ENCODE results near the genes STIM2 and ARAP2.

GRCh38 chr4:24471956-24472307, 112.4 kb downstream of the DHX15 start:
CAGE:
- cytosol, long polyA minus RNA = no peak
- cytosol, long polyA plus RNA = no peak
- long polyA plus RNA = no peak
- nucleus, long polyA minus RNA = no peak
- nucleus, long polyA plus RNA = no peak

DNA sequence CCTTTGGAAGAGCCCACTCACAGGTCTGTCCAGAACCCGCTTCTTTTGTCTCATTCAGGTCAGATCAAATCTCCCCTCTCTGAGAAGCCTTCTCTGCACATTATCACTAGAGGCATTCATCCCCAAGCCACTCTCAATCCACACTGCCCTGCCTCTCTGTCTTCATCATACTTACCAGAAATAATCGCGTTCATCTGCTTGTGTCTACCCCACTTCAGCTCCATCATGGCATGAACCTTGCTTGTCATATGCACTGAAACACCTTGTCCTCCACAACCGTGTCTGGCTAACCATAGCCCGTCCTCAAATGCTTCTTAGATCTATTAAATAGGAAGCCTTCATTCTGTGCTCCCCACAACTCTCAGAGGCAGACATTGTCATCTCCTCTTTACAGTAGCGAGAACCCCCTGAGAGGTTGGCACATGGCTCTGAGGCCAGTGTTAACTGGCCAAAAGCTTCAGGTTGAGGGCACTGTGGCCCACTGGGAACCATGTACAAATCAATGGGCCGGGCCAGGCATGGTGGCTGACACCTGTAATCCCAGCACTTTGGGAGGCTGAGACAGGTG, 48.7 kb downstream of the SOD3 start:
CAGE:
- cytosol, long polyA minus RNA = no peak
- cytosol, long polyA plus RNA = no peak
- long polyA plus RNA = no peak
- nucleus, long polyA minus RNA = no peak
- nucleus, long polyA plus RNA = no peak

DNA sequence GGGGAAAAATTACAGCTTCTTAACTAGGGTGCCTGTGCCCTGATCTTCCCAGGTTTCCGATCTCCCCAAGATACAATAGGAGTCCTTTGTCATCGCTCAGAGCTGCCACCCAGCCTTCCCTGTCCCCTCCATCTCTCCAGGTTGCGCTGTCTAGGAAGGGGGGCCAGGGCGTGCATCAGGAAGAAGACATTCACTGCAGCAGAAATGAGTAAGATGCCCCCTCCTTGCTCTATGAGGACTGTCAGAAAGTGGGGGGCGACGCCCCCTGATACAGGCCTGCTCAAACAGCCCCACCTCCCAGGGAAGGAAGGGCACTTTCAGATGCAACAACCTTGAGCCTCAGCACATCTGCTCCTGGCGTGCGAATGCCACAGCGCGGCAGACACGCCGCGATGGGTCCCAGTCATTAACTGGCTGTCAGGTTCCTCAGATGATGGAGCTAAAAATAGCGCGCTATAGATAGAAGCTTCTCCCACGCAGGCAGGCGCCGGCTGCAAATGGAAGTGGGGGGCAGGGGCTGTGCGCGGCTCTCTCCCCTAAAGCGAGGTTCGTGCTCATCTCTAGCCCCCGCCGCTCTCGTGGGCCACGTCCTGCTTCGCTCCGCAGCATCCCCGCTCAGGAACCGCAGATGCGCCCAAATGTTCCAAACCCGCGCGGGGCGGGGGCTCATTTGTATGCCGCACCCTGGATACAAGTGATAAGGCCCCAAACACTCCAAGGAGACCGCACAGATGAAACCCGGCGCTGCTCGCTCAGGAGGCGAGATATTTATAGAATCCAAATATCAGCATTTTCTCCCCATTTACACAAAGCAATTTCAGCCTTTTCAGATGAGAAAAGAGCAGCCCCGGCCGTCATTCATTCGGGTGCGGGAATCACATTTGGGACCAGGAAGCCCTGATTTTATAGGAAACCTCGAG, 57.6 kb upstream of the LGI2 start:
CAGE:
- cytosol, long polyA minus RNA = no peak
- cytosol, long polyA plus RNA = no peak
- long polyA plus RNA = no peak
- nucleus, long polyA minus RNA = no peak
- nucleus, long polyA plus RNA = no peak

DNA sequence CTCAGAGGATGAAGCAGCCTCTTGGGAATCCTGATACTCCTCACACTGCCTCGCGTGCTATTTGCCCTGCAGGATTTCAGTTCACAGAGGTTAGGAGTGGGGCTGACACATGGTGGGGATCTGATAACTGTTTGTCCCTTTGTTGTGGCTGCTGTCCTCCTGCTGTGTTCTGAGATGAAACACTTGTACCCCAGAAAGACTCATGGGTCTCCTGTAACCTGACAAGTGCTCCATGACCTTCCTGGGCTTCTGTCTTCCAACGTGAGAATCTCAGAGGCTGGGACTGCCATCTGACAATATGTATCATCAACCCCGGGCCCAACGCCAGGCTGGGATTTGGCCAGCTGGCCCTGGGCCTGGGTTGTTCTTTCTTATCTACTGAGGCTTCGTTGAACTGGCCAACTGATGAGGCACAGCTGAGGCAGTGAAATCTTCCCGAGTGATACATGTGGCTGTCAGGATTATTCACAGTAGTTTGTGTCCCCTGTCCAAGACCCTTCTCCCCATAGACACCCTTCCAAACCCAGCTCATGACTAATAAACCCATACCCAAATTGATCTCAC, 60.8 kb downstream of the SEPSECS start:
CAGE:
- cytosol, long polyA minus RNA = no peak
- cytosol, long polyA plus RNA = no peak
- long polyA plus RNA = no peak
- nucleus, long polyA minus RNA = no peak
- nucleus, long polyA plus RNA = no peak

GRCh38 chr4:25788167-25788550, 74.6 kb downstream of the SEL1L3 start:
CAGE:
- cytosol, long polyA minus RNA = no peak
- cytosol, long polyA plus RNA = no peak
- long polyA plus RNA = no peak
- nucleus, long polyA minus RNA = no peak
- nucleus, long polyA plus RNA = no peak

DNA sequence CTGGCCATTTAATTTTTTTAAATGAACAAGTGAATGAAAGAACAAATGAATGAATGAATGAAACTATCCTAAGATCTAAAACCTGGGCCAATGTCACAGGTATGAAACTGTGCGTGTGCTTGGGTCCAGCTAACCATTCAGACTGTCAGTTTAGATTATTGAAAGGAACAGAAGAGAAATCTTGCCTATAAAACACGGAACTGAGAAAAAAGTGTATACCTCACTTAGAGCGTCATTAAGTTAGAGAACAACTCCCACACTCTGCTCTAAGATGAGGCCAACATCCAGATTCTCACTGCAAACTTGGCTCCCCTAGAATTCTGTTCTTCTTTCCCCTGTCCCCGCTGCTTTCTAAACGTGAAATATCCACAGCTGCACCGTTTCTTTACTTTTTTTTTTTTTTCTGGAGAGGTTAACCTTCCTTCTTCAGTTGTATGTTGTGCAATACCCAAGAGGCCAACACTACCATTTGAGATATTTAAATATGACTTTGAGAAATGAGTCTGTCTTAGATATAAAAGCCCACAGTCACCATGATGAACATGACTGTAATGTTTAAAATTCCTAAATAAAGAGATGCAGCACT, 17.4 kb upstream of the SEL1L3 start:
CAGE:
- cytosol, long polyA minus RNA = no peak
- cytosol, long polyA plus RNA = no peak
- long polyA plus RNA = no peak
- nucleus, long polyA minus RNA = no peak
- nucleus, long polyA plus RNA = no peak

DNA sequence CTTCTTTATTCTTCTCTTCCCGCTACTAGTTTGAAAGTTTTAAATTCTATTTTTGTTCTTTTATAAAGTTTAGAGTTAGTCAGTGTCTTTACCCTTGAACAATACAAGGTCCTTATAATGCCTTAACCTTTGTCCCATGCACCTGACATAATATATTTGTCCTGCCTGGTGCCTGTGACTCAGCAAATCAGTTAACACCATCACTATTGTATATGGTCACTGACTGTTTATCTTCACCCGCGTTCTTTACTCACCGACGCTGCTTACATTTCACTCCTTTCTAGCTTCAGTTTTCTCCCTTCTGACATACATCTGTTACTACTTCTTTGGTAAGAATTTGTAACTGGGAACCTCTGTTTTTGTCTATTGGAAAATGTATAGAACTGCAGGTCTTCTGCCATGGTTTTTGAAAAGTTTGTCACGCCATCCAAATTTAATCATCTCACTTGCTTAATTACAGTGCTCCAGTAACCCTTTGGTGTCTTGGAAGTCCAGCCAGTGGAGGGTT, 5.7 kb downstream of the SMIM20 start:
CAGE:
- cytosol, long polyA minus RNA = no peak
- cytosol, long polyA plus RNA = no peak
- long polyA plus RNA = no peak
- nucleus, long polyA minus RNA = no peak
- nucleus, long polyA plus RNA = no peak

DNA sequence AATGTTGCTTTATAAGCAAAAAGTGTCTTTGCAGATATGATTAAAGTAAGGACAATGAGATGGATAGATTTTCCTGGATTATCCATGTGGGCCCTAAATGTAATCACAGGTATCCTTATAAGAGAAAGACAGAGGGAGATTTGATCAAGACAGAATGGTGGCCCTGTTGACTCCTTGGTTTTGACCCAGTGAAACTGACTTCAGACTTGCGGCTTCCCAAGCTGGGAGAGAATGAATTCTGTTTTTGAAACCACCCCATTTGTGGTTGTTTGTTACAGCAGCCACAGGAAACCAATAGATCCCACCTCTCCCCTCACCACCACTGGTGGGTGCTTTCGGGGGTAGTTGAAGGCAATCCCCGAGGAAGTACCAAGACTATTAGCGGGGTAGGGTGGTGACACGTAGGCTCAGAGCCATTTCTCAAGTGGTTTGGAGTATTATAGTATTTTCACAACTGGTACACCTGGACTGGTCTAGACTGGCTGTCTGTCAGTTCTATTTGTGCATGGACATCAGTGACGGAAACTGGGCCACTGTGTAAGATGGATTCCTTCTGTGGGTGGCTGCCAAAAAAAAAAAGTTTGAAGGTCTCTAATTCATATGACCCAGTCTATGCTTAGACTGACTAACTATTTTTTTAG, 189.1 kb upstream of the RBPJ start:
CAGE:
- cytosol, long polyA minus RNA = no peak
- cytosol, long polyA plus RNA = no peak
- long polyA plus RNA = no peak
- nucleus, long polyA minus RNA = no peak
- nucleus, long polyA plus RNA = no peak

DNA sequence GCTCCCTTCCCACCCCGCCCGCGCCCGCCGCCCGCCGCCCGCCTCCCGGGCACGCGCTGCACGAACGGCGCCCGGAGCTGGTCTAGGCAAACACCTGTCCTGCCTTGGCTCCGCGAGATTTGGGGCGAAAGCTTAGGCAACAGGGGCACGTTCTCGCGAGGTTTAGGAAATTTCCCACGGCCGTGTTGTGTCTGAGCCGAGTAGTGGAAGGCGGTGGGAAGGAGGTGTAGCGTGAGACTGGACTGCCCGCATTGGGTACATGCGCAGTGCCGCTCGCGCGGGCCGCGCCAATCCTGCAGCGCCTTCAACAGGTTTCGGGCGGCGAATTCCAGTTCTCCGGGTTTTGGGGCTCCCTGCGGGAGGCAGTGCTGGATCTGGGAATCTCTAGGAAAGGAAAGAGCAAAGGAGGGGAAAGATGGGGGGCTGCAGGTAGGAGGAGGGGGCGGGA, 1.3 kb upstream of the RBPJ start:
CAGE:
- cytosol, long polyA minus RNA = no peak
- cytosol, long polyA plus RNA = no peak
- long polyA plus RNA = no peak
- nucleus, long polyA minus RNA = no peak
- nucleus, long polyA plus RNA = no peak

DNA sequence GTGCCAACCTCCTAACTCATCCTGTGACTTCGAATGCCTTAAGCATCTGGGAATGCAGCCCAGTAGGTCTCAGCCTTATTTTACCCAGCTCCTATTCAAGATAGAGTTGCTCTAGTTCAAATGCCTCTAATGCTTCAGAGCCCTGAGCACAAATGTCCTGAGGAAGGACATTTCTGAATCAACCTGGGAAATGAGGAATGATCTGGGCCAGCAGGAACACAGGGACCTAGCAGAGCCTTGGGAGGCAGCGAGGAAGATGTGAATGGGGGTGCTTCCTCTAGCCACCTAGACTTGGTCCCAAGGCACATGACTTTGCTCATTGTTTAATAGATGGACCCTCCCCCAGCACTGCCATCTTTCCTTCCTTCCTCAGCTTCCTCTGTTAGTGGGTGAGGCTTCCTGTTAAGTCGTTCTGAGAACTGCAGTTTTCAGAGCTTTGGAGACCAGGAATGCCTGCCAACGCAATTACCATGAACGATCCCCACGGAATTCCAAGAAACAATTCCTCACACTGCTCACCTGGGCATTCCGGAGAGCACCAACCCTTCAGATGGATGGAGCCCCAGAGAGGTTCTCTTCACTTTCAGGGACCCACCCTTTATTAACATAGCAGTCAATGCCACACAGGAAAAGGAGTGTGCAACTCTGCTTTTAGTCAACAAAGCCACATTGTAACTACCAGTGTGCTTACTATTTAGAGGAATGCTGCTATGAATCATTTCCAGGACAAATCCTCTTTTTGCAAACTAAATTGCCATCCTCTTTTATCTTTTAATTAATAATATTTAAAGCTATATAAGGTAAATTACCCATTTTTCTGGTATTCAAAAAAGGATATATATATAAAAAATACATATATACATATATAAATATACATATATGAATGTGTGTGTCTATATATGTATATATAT, 48.5 kb upstream of the STIM2 start:
CAGE:
- cytosol, long polyA minus RNA = no peak
- cytosol, long polyA plus RNA = no peak
- long polyA plus RNA = no peak
- nucleus, long polyA minus RNA = no peak
- nucleus, long polyA plus RNA = no peak

CAGE:
- cytosol, long polyA minus RNA = no peak
- cytosol, long polyA plus RNA = no peak
- long polyA plus RNA = no peak
- nucleus, long polyA minus RNA = no peak
- nucleus, long polyA plus RNA = no peak
These were observed 31.2 kb upstream of the STIM2 start for GRCh38 chr4:26829398-26829873.

DNA sequence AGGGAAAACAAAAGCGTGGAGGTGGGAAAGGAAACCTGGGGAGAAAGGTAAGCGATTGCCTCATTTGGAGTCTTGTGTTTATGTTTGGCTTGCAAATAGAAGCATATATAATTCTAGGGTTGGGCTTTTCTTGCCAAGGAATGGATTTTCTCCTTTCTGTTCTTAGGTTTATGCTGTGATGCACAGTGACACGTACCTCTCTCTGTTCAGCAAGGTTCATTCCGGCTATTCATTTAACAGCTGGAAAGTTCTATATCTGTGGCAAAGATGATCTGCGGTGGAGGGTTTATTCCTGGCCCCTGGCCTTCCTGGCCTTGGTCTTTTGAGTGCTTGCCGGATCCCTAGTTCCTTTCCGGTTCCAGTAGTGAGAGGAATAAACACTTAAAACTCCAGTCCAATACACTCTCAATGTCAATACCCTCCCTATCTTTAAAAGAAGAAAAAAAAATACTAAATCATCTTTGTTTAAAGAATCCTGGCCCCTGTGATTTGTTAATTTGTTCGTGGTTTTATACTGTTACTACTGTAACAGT, 2.1 kb upstream of the STIM2 start:
CAGE:
- cytosol, long polyA minus RNA = no peak
- cytosol, long polyA plus RNA = no peak
- long polyA plus RNA = no peak
- nucleus, long polyA minus RNA = no peak
- nucleus, long polyA plus RNA = no peak

CAGE:
- cytosol, long polyA minus RNA = no peak
- cytosol, long polyA plus RNA = start-site peak on the plus strand at chr4:26860678-26861010, 27 and 24 reads in 2 replicates
- long polyA plus RNA = no peak
- nucleus, long polyA minus RNA = start-site peak on the plus strand at chr4:26860696-26860731, 30 reads; start-site peak on the plus strand at chr4:26860783-26860869, 17 reads
- nucleus, long polyA plus RNA = start-site peak on the plus strand at chr4:26860681-26861065, 35 and 135 reads in 2 replicates
These were observed at the start of gene STIM2 for GRCh38 chr4:26860099-26861079. Gene STIM2 (plus strand): TSS chr4:26860841.

GRCh38 chr4:26869633-26870165, 9.1 kb downstream of the STIM2 start:
CAGE:
- cytosol, long polyA minus RNA = no peak
- cytosol, long polyA plus RNA = no peak
- long polyA plus RNA = no peak
- nucleus, long polyA minus RNA = no peak
- nucleus, long polyA plus RNA = no peak

CAGE:
- cytosol, long polyA minus RNA = no peak
- cytosol, long polyA plus RNA = no peak
- long polyA plus RNA = no peak
- nucleus, long polyA minus RNA = no peak
- nucleus, long polyA plus RNA = no peak
These were observed 163.9 kb downstream of the STIM2 start for GRCh38 chr4:27024408-27025137.

CAGE:
- cytosol, long polyA minus RNA = no peak
- cytosol, long polyA plus RNA = no peak
- long polyA plus RNA = no peak
- nucleus, long polyA minus RNA = no peak
- nucleus, long polyA plus RNA = no peak
These were observed 1542.1 kb downstream of the STIM2 start for GRCh38 chr4:28402771-28403166.

GRCh38 chr4:30718034-30718539, 2.1 kb upstream of the PCDH7 start:
CAGE:
- cytosol, long polyA minus RNA = no peak
- cytosol, long polyA plus RNA = no peak
- long polyA plus RNA = no peak
- nucleus, long polyA minus RNA = no peak
- nucleus, long polyA plus RNA = no peak

CAGE:
- cytosol, long polyA minus RNA = no peak
- cytosol, long polyA plus RNA = no peak
- long polyA plus RNA = start-site peak on the plus strand at chr4:30720053-30720121, 70 and 41 reads in 2 replicates
- nucleus, long polyA minus RNA = start-site peak on the plus strand at chr4:30720072-30720096, 76 reads
- nucleus, long polyA plus RNA = start-site peak on the plus strand at chr4:30720039-30720121, 70 and 64 reads in 2 replicates
These were observed 573 bp upstream of the PCDH7 start for GRCh38 chr4:30719299-30720293.

DNA sequence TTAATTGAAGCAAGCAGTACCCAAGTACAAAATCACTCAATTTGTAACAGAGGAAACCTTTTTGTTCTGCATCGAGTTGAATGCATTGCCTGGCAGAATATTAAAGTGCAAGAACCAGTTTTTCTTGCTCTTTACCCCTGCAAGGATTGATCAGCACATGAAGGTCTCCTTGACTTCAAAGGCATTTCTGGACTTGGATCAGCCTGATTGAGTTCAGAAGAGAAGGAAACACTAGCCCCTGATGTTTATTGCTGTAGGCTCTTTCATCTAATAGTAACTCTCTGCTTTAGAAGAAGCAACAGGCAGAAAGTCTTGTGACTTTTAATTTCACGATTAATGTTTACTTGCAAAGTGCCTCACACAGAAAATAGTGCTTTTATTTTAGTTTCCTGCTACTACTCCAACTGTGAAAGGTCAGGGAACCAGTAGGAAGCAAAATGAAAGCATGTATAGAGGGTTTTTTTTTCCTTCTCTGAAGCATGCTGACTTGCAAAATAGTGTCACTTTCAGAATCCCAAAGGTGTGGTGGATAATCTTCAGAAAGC, 69.0 kb downstream of the PCDH7 start:
CAGE:
- cytosol, long polyA minus RNA = no peak
- cytosol, long polyA plus RNA = no peak
- long polyA plus RNA = no peak
- nucleus, long polyA minus RNA = no peak
- nucleus, long polyA plus RNA = no peak

GRCh38 chr4:36244237-36245193, at the start of gene ARAP2:
Gene ARAP2 (minus strand): TSS chr4:36244514.
CAGE:
- cytosol, long polyA minus RNA = start-site peak on the minus strand at chr4:36244341-36244540, 7 reads
- cytosol, long polyA plus RNA = no peak
- long polyA plus RNA = no peak
- nucleus, long polyA minus RNA = no peak
- nucleus, long polyA plus RNA = no peak

Data from keratinocyte (primary cell).